AG09309 (cell line): ENCODE measurements around the genes ANKRD13A and HVCN1.

DNA sequence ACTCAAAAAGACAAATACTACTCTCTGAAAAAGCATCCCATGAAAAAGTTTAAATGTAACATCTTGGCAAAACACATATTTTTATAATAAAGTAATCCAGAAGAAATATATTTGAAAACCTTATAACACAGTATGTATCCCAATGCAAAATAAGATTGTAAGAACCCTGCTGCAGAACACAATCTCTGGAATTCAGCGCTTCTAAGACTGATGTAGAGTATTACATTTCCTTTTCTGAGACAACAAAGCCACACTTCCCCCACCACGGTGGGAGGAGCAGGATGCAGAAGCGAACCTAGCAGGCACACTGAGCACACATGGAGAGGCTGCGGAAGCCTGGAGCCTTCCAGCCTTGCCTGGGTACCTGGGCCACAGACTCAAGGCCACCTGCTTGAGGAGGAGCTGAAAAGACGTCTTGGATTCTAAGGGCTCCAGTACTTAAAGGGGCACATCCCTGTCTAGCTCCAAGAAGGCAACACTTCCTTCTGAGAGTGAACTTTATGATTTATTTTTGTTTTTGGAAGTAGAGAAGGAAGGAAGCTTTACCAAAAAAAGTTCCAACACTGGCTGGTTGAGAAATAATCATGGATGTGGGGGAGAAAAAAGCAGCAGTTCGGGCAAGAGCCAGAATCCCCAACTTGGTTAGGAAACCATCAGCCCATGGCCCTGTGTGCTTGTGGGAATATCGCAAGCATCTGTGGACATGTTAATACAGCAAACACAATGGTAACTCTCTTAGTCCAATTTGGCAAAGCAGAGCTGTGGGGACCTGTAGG lies 46.5 kb downstream of the TCHP start:
- RRBS: no CpG with 5 or more reads among the region's 7 CpGs

GRCh38 chr12:109995202-109996162 lies 686 bp downstream of the GIT2 start:
- RRBS: 1% methylated on average over 14 of the region's 42 CpGs

DNA sequence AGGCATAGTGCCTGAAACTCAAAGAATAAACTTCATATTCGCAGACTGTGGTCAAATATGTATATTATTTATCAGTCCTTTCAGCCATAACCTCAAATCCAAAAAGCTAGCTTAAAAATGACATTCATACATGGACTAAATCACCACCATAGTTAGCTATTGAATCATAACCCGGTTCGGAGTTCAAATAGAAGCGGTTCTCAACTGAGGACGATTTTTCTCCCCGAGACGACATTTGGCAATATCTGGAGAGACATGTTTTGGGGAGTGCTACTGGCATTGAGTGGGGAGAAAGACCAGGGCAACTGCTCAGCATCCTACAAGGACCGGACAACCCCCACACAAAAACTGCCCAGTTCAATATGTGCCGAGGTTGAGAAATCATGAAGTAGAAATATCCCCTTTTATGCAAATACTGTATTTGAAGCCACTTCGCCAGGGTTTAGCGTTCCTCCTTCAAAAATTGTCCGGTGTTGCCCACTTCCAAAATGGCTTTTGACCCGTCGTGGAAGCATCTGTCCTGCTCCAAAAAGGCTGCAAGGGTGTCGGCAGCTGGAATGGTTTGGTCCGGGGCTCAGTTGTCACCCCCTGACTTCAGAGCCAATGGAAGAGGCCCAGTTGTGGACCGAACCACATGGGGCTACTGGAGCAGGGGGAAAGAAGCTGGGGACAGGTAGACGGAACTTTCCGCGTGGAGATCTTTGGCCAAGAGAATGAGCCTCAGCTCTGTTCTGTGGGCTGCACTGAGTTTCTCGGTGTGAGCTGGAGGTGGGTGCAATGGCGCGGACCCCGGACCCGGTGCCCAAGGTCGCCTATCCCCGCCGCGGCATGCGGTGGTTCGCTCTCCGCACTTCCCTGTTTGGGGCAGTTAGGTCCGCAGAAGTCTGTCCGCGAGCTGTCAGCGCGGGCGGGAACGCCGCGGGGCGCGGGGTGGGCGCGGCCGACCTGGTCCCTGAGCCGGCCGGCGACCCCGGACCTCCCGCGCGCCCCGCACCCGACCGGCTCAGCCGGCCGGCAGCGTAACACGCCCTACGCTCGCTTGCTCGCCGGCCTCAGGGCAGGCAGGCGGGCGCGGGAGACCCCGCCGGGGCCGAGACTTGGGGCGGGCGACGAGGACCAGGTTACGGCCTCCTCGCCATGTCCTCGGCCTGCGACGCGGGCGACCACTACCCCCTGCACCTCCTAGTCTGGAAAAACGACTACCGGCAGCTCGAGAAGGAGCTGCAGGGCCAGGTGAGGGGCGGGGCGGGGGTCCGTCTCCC lies at the start of gene ANKRD13A:
Gene ANKRD13A, plus strand, starts transcription at position 879 of the 1,262 bp plus-strand sequence.
- RRBS: 3% methylated on average over 15 of the region's 86 CpGs

DNA sequence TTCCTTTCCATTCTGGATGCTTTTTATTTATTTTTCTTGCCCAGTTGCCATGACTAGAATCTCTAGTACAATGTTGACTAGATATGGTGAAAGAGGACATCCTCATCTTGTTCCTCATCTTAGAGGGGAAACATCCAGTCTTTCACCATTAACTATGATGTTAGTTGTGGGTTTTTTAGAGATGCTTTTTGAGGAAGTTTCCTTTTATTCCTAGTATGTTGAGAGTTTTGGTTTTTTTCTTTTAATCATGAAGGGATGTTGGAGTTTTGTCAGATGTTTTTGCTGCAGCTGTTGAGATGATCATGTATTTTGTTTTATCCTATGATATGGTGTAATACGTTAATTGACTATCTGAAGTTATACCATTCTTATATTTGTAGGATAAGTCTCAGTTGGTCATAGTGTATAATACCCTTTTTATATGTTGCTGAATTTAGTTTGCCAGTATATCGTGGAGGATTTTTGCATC lies 8.8 kb downstream of the ANKRD13A start:
- RRBS: no CpG with 5 or more reads among the region's 2 CpGs

DNA sequence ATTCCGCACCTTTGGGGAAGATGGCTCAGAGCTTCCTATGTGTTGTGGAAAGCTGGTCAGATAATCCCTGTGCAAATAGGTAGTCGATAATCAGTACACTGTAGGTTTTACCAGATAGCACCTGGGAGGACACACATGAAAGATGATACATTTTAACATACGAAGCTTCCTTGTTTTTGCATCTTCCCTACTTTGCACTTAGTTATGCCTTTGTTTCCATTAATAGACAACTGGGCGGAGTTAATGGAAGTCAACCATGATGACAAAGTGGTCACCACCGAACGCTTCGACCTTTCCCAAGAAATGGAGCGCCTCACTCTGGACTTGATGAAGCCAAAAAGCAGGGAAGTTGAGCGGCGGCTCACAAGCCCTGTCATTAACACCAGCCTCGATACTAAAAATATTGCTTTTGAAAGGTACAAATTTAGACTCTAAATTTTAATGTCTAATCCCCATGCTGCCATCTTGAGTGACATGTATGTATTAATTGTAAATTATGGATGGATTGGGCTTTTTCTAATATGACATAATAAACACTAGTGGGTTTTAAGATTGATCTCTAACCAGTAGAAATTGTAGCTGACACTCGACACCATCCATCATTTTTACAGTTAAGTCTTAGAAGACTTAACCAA lies 19.8 kb downstream of the ANKRD13A start:
- RRBS: no CpG with 5 or more reads among the region's 12 CpGs

DNA sequence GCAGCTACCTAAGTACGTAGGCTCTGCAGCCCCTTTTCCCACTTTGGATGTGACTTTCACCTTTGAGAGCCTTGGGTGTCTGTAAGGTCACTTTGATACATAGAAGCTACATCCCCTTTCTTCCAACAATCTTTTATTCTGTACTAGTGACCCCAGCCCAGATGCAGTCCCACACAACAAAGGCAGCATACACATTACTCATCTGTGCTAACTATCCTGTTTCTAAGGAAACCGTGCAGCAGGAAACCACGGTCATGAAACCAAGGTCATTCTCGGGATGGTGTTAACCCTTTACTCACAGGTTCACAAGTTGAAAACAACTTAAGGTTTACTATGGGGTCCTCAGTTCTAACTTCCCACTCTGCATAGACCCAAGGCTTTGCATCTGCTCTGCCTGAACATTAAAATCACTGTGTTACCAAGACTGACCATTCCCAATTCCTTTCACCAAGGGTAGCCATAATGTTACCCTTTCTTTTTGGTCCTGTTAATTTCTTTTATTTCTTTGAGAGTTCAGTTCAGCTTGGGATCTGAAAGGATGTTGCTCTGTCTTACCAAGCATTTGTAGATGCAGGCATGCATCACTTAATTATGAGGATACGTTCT lies 75.5 kb downstream of the IFT81 start:
- RRBS: no CpG with 5 or more reads among the region's 5 CpGs

- RRBS: no CpG with 5 or more reads among the region's 9 CpGs
These were observed 56.7 kb upstream of the ATP2A2 start for GRCh38 chr12:110224235-110224937.

DNA sequence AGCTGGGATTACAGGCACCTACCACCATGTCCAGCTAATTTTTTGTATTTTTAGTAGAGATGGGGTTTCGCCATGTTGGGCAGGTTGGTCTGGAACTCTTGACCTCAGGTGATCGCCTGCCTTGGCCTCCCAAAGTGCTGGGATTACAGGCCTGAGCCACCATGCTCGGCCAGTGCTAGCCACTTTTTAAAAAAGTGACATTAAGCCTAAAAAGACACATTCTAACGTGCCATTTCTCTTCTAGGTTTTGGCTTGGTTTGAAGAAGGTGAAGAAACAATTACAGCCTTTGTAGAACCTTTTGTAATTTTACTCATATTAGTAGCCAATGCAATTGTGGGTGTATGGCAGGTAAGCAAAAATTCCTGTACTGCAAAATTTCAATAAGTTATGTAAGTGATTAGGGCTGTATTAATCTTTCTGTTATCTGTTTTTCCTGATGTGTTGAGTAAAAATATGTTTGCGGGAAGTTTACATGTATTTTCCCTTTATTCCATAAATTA lies 10.8 kb downstream of the ATP2A2 start:
- RRBS: no CpG with 5 or more reads among the region's 5 CpGs

- RRBS: no CpG with 5 or more reads among the region's 1 CpG
These were observed 16.7 kb downstream of the ATP2A2 start for GRCh38 chr12:110297781-110298049.

GRCh38 chr12:110339096-110339910 lies 58.3 kb downstream of the ATP2A2 start:
- RRBS: no CpG with 5 or more reads among the region's 8 CpGs

DNA sequence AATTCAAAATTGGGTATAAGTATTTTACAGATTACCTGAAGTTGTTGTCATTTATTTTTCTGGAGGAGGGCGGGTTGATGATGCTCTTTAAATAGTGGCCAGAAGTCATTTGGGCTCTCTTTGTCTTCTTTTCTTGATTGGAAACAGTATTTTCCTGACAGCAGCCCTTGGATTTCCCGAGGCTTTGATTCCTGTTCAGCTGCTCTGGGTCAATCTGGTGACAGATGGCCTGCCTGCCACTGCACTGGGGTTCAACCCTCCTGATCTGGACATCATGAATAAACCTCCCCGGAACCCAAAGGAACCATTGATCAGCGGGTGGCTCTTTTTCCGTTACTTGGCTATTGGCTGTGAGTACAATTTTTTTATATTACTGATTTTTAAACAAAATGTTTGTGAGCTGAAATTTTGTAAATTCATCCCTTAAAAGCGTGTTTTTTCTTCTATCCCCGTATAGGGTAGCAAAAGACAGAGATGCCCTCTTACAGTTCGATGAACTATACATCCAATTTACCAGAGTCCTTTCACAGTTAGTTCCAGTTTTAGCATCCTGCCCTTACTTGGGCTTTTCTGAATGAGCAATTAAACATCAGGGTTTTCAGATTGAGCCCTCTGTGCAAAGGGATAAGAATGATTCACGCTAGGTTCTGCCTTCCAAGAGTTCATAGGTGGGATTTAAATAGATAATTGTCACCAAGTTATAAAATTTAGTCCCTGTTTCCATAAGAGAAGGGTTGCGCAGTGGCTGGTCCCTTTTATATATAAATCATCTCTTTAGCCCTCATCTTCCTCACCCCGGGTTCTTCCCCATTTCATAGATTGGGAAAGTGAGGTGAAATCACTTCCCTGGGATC lies 60.2 kb downstream of the ANAPC7 start:
- RRBS: no CpG with 5 or more reads among the region's 11 CpGs

- RRBS: no CpG with 5 or more reads among the region's 20 CpGs
These were observed 58.1 kb downstream of the ANAPC7 start for GRCh38 chr12:110345070-110346129.

DNA sequence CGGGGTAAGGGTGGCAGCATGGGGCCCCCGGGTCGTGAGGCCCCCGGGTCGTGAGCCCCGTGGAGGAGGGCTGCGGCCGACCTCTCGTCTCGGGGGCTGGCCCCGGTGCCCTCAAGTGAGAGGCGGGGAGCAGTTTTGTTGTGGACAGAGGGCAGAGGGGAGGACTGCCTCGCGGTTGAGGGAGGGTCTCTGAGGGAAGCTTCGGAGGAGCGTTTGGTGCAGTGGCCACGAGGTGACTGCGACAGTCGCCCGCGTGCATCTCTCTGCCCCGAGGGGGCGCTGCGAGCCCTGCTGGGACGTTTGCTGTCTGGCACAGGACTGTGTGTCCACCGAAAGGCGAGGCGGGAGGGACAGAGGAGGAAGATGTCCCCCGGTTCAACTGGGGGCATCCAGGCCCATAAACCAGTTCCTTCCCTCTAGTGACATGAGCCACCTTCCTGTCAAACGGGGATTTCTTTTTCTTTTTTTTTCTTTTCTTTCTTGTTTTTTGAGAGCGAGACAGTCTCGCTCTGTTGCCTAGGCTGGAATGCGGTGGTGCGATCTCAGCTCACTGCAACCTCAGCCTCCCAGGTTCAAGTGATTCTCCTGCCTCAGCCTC lies 489 bp downstream of the FAM216A start:
- RRBS: 3% methylated on average over 9 of the region's 34 CpGs

GRCh38 chr12:110534384-110535195 lies 32.5 kb downstream of the RAD9B start:
- RRBS: no CpG with 5 or more reads among the region's 9 CpGs

GRCh38 chr12:110570899-110571226 lies 12.3 kb downstream of the PPTC7 start:
- RRBS: no CpG with 5 or more reads among the region's 13 CpGs

GRCh38 chr12:110649159-110649758 lies 35.3 kb downstream of the TCTN1 start:
- RRBS: no CpG with 5 or more reads among the region's 8 CpGs

- RRBS: 3% methylated on average over 42 of the region's 71 CpGs
These were observed at the start of gene HVCN1 for GRCh38 chr12:110689034-110690178. TSS of gene HVCN1 (minus strand) at chr12:110689115.

DNA sequence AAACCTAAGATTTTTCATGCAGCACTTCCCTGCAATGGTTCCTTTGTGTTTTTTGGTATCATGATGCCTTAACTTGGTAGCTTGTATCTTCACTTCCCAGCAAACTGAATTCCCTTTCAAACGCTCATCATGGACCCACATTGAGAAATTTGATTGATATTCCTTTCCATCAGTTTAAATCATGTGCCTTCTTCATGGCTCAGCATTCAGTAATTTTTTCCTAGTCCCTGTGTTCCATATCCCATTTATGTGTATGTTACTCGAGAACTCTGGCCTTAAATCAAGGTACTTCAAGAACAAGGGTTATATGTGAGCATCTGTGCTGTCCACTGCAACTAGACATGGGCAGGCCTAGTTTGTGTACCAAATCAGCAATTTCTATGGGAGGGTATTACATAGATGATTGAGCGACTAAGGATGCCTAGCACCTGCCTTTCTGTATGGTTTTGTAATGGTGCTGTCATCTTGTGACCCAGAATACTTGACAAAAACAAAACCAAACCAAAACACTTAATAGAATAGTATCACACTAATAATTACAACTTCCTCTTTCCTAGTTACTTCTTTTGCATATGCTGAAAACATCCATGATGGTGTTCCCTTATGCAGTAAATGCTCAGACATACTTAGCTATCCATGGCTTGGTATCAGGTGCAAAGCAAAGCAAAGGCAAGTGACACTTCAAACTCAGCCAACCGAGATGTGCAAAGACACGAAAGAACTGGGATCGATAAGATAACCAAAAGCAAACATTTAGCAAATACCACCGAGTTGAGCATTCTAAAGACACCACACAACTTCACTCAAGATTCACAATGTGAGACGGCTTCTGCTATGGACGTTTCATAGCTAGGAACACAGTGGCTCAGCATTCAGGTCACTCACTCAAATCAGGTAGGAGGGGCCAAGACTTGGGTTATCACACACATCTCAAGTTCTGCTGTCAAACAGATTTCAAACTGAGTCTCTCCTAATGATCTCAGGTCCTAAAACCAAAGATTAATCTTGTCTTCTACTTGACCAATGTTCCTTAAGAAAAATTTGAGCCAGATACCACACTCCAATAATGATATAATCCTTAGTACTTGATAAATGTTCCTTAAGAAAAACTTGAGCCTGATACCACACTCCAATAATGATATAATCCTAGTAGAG lies 24.4 kb downstream of the PPP1CC start:
- RRBS: no CpG with 5 or more reads among the region's 9 CpGs

GRCh38 chr12:110719380-110719945 lies 23.2 kb downstream of the PPP1CC start:
- RRBS: no CpG with 5 or more reads among the region's 4 CpGs

DNA sequence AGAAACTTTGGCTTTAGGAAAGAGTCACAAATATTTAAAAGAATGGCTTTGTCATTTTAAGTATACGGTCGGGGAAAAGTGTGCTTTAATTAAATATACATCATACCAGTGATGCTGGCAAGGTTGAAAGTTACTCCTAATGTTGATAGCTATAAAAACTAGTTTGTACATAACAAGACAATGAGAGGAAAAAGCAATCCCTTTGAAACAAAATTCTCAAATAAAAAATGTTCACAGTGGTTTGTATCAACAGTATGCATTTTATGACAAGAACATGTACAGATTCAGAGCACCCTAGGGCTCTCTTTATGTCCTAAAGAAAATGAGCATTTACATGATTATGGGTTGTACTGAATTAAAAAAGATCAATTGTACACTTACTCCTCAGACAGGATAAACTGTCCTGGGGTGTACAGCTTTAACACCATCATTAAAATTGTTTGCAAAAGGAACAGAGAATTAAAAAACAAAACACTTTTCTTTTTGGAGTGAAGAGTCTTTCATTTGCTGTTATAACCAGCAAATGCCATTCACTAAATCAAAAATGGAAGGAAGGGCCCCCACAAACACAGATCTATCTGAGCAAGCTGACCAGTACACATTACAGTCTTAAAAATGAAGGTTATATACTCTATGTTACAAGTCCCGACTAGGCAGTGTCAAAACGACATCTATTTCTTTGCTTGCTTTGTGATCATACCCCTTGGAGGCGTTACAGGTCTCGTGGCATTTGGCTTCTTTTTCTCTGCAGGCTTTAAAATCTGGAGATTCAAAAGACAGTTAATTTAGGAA lies 22.1 kb downstream of the PPP1CC start:
- RRBS: no CpG with 5 or more reads among the region's 6 CpGs